ENCODE measurements around the genes RAB1B, TMEM151A, CCDC87, RBM14 and RBM4B.

- PRO-cap, 2 experiments: no peak in any of the 2 experiments
Observed at GRCh38 chr11:65649049-65649446, 11.1 kb downstream of the SIPA1 start.

DNA sequence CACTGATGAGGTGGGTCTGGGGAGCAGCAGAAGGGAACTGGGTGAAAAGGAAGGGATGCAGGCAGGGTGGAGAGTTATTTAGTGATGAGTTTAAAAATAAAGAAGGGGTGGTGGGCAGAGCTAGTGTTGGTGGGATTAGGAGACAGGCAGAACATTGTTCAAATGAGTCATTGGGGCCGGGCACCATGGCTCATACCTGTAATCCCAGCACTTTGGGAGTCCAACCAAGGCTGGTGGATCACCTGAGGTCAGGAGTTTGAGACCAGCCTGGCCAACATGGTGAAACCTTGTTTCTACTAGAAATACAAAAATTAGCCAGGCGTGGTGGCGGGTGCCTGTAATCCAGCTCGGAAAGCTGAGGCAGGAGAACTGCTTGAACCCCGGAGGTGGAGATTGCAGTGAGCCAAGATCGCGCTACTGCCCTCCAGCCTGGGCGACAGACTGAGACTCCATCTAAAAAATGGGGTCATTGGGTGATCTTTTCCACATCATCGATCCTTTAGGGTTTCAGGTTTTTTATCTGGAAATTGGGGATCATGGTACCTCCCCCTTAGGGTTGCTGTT lies 1.9 kb downstream of the KAT5 start:
- PRO-cap, 2 experiments: no peak in any of the 2 experiments

DNA sequence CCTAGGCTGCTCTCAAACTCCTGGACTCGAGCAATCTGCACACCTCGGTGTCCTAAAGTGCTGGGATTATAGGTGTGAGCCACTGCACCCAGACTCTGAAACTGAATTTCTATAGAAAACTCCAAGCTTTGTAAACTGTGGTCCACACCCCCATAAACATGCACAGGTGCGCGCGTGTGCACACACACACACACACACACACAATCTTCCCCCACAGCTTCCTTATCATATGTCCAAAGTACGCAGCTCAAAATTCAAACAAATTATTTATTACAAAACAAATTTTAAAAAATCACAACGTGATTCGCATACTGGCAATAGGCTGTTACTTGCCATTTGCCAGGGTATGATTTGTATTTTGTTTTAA lies 11.0 kb upstream of the SNX32 start:
- PRO-cap, 2 experiments: no peak in any of the 2 experiments

GRCh38 chr11:65854577-65855487 lies 3.1 kb downstream of the CFL1 start:
- PRO-cap, 2 experiments: no peak in any of the 2 experiments

DNA sequence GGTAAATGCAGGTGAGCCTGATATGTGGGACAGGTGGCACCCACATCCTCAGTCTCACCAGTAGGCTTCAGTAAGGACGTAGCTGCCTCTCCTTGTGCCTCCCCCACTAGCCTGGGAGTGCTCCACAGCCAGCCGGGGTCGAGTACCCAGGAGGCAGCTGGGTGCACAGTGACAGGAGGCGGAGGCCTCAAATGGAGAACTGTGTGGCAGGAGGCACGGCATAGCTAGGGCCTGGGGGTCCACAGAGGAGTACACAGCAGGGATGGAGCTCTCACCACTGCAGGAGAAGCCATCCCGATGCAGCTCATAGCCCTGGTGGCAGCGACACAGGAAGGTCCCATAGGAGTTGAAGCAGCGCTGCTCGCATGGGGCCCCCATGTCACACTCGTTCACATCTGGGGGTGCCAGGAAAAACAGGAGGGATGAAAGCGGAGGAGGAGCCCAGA lies 3.0 kb downstream of the EFEMP2 start:
- PRO-cap, 2 experiments: no peak in any of the 2 experiments

DNA sequence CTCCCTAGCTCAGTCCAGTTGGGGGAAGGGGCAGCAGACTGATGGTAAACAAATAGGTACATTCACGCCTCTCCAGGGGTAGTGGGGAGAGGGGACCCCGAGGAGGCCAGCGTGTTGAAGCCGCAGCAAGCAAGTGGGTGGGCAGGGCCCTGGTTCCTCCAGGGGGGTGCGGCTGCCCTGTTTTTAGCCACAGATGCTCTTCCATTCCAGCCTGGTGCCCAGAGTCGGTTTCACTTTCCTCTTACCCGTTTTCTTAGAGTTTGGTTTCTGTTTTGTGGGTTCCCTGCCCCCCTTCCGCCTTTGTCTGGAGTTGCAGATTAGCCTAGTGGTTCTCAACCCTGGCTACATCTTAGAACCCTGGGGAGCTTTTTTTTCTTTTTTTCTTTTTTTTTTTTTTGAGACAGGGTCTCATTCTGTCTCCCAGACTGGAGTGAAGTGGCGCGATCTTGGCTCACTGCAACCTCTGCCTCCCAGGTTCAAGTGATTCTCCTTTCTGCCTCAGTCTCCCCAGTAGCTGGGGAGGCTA lies 8.8 kb downstream of the DRAP1 start:
- PRO-cap, 2 experiments: no peak in any of the 2 experiments

DNA sequence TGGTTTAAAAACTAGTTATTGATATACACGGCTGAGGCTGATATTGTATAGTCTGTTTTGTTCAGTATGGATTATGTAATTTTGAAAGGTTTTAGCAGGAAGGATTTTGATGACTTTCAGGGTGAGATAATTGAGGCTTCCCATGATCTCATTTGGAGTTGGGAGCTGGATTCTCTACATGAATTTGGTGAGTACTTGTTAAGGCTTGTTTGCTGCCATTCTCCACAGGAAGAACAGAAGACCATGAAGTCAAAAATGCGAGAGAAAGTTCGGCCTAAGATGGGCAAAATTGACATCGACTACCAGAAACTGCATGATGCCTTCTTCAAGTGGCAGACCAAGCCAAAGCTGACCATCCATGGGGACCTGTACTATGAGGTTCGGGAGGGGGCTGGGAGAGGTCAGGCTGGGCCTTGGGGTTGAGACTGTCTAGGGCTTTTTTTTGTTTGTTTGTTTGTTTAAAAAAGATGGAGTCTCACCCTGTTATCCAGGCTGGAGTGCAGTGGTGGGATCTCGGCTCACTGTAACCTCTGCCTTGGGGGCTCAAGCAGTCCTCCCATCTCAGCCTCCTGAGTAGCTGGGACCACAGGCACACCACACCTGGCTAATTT lies 8.3 kb downstream of the SF3B2 start:
- PRO-cap, 2 experiments: no peak in any of the 2 experiments

GRCh38 chr11:66266891-66267259 lies 1.6 kb upstream of the RAB1B start:
- PRO-cap, 2 experiments: no peak in any of the 2 experiments

GRCh38 chr11:66268505-66269009 lies at the start of gene RAB1B:
Gene RAB1B (plus strand): TSS chr11:66268639.
- PRO-cap, 2 experiments: peak in 1 of 2 experiments; most common plus-strand start chr11:66268617 (in 1); most common minus-strand start chr11:66268692 (in 1)

- PRO-cap, 2 experiments: peak in 1 of 2 experiments; most common plus-strand start chr11:66291894 (in 1); most common minus-strand start chr11:66291721 (in 1)
Observed at GRCh38 chr11:66291405-66292651, at the start of gene TMEM151A. Gene TMEM151A (plus strand): TSS chr11:66291894.

DNA sequence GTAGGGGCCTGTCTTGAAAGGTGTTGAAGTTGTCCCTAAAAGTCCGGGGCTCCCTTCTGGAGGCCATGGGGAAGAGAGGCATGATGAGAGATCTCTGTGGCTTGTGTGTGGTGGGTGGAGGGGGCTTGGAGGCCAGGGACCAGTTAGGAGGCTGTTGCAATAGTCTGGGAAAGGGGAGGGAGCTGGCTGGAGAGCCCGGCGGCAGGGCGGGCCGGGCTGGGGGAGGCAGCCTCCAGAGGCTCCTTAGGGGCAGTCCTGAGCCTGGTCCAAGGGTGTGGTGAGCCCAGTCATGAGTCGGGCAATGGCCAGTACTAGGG lies 5.8 kb upstream of the CD248 start:
- PRO-cap, 2 experiments: no peak in any of the 2 experiments

GRCh38 chr11:66360058-66361100 lies 11.2 kb downstream of the SLC29A2 start:
- PRO-cap, 2 experiments: no peak in any of the 2 experiments

DNA sequence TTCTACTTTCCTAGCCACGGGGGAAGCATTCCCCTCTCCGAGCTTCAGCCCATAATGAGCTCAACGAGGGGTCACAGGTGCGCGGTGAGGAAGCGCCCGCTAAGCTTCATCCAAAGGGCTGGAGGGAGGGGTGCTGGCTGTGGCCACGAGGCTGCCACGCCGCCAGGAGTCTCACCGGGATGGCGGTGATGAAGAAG lies 593 bp downstream of the SLC29A2 start:
- PRO-cap, 2 experiments: no peak in any of the 2 experiments

GRCh38 chr11:66419679-66420372 lies 1.0 kb upstream of the NPAS4 start:
- PRO-cap, 2 experiments: peak in 1 of 2 experiments; most common plus-strand start chr11:66420096 (in 1); most common minus-strand start chr11:66419943 (in 1)

DNA sequence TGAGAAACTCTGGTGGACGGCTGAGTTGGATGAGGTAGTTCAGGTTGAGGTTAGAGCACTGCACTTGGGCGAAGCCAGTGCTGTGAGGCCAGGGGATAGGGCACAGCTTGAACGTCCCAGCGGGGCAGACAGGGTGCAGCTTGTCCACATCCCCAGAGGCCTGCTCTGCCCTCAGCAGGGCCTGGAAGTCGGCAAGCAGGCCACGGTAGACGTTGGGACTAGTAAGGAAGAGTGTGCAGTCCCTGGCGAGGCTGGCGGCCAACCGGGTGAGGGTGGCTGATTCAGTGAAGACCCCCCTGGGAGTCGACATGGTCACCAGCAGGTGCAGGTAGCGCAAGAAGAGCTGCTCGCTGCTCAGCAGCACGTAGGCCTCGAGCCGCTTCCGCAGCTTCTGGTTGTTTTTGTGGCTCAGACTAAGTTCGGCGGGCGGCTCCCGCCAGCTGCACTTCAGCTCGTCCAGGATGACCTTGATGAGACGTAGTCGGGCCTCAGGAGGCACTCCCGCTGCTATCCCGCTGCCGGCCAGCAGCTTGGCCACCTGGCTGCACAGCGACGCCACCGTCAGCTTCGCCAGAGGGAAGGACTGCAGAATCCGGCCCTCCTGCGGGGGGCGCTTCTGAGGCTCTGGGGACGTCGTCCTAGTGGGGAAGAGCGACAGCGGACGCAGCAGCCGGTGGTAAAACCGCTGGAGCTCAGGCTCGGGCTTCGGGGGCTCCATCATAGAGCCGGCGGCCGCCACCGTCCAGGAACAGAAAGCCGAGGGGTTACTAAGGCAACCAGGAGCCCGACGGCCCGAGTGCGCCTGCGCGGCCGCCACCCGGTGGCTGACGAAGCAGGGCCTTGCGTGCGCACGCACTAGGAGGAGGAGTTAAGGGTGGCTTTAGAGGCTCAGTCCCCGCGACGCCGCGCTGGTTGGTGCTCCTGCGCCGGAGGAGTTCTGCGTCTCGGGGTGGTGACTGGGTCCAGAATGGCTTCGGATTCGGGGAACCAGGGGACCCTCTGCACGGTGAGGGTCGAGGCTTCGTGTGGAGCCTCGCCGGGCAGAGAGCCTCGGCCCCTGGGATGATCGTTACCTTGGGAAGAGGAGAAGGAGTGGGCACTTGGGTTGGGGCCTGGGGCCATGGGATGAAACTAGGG lies at the start of gene CCDC87:
Gene CCDC87, minus strand, starts transcription at position 769 of the 1,137 bp plus-strand sequence.
- PRO-cap, 2 experiments: peak in 2 of 2 experiments; most common plus-strand start position 891 of the sequence (in 2); most common minus-strand start position 750 of the sequence (in 1)

DNA sequence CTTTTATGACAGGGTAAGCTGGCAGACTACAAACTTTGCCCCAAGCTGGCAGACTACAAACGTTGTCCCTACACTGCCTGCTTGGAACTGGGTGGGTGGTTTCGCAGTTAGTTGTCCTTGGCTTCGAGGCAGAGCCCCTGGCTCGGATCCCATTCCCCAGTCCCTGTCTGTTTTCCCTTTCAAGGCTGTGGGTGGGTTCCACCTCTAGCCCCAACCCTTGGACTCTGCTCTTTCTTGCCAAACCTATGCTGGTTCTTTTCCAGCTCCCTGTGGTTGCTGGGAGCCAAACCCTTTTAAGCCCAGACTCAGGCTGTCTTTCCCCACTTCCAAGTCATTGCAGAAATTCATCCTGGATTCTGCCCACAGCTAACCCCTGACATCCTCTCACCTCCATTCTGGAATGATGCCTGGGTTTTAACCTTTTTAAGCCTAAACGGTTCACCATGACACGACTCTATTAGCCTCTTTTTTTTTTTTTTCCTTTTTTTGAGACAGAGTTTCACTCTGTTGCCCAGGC lies 9.2 kb upstream of the RBM14 start:
- PRO-cap, 2 experiments: no peak in any of the 2 experiments

GRCh38 chr11:66616560-66616719 lies at the start of gene RBM14:
Gene RBM14 (plus strand): TSS chr11:66616630.
- PRO-cap, 2 experiments: peak in 2 of 2 experiments; most common plus-strand start chr11:66616630 (in 2)

DNA sequence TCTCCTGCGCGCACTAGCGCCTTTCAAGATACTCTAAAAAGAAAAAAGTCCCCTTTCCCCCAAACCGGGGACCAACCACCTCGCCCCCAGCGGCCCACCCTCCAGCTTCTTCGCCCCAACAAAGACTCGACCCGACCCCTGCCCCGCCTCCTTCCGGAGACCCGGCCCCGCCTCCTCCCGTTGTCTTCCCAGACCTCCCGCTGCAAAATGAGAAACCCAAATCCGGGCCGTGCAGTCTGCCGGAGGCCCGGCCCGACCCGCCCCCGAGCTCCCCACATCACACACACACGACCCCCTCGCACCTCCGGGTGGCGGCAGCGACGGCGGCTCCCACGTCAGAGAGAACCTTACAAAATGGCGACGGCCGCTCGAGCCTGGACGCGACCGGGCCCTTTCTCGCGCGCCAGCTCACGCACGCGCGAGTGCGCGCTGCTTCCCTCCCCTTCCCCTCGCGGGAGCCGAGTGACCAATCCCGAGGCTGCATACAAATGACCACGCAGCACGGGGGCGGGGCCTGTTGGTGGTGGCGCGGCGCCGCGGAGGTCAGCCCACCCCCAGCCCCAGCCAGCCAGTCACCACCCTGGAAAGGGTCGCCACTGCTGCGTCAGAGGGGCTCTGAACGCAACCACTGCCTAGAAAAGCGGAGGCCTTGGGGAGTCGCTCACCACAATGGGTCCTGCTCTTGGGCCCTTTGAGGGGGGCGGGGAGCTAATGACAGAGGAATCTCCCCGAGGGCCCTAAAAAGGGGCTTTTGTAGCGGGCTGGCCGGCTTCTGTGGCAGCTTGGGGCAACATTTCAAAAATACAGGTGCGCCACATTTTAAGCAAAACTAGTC lies at the start of gene RBM4B:
Gene RBM4B, minus strand, starts transcription at position 426 of the 835 bp plus-strand sequence.
- PRO-cap, 2 experiments: peak in 1 of 2 experiments; most common plus-strand start position 232 of the sequence (in 1); most common minus-strand start position 101 of the sequence (in 1)

DNA sequence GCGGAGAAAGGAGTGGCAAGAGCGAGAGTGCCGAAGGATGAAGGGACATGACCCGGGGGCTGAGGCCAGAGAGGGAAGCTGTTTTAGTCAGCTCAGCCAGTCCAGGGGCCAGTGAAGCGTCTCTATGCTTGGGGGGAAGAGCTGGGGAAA lies 8.4 kb downstream of the SPTBN2 start:
- PRO-cap, 2 experiments: no peak in any of the 2 experiments

- PRO-cap, 2 experiments: peak in 1 of 2 experiments; most common plus-strand start chr11:66745743 (in 1)
Observed at GRCh38 chr11:66745646-66746124, 1.1 kb downstream of the C11orf80 start.

Measured in cerebral cortex (tissue), 2 donors.